Thoracic aorta endothelial cell (primary cell): ENCODE results near the genes SYNPO and SLC36A2.

GRCh38 chr5:150603036-150603705, 37.3 kb upstream of the SYNPO start:
- CAGE, long polyA plus RNA: no peak

- CAGE, long polyA plus RNA: no peak
Observed at GRCh38 chr5:150630189-150630807, 10.2 kb upstream of the SYNPO start.

DNA sequence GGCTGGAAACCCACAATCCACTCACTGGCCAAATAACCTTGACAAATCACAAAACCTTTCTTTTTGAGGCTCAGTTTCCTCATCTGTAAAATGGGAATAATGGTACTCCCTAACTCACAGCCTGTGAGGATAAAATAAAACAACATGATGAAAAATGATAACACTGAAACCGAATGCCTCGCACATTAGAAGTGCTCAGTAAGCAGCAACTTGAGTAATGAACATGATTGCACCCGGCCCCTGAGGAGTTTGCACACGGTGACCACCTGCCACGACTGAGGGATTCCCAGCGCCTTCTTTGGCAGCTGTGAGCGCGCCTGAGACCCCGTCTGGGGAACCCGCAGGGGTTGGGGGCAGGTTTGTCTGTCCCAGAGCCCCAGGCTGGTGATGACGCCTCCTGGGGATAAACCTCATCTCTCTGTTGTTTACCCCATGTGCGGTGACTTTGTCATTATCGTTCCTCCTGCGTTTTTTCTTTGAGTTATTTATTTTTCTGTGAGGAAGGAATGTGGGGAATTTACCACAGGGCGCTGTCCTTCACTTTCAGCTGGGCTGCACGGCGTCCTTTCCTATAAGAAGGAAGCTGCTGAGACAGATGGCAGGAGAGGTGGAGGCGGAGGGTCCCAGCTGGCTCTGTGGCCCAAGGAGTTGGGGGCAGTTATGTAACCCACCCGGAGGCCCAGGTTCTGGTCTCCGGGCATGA, 3.1 kb upstream of the SYNPO start:
- CAGE, long polyA plus RNA: no peak

DNA sequence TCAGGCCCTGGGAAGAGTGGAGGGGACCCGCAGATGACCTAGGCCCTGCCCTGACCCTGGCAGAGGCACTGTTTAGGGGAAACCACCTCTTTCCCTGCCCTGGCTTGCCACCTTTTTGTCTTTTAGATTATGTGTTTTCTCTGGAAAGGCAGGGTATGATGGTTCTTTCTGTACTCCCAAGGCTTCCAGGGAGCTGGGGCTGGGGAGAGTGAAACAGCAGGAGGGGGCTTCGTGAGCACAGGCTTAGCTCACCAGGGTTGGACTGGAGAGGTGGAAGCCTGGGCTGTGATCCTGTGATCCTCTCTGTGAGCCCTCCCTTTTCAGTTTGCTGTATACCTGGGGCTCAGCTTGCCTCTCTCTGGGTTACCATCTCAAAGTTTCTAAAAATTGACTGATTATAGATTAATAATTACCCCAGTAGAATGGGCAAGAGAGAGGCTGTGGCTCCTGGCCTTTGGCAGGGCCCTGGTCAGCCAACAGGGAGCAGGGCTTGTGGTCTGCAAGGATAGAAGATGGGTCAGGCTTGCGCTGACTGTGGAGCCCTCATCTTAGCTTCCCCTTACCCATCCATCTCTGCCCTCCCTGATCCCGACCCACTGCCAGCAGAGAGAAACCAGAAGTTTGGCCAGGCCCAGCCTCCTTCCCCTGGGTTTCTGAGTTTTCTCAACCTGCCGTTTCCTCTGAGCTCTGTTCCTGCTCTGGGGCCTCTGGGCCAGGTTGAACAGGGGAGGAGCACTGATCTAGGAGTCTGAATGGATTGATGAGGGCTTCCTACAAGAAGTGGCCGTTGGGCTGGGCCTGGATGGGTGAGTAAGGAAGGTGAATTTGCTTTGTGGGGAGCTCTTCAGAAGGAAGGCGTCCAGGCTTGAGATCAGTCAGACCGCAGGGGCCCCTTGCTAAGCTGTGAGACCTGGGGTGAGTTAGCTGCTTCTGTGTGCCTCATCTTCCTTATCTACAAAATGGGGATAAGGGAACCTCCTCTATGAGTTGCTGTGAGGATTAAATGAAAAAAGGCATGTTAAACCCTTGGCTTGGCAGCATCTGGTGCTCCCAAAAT, 1.5 kb upstream of the SYNPO start:
- CAGE, long polyA plus RNA: no peak

- CAGE, long polyA plus RNA: no peak
Observed at GRCh38 chr5:150640146-150641249, at the start of gene SYNPO. Gene SYNPO (plus strand): TSS chr5:150640660.

DNA sequence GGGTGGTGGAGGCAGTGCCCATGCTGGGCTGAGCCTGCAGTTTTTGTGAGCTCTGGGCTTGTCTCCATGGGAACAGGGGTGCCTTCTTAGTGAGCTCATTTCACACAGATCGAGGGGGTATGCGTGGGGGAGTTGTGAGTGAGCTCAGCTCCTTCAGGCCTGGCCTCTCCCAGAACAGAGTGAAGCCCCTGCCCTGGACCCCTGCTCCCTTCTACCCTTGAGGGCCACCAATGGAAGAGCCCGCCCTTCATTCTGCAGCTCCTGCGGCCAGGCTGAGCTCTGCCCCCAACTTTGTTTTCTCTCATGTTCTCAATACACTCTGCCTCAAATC, 9.1 kb upstream of the MYOZ3 start:
- CAGE, long polyA plus RNA: no peak

GRCh38 chr5:150743256-150743574, 15.6 kb downstream of the DCTN4 start:
- CAGE, long polyA plus RNA: no peak

DNA sequence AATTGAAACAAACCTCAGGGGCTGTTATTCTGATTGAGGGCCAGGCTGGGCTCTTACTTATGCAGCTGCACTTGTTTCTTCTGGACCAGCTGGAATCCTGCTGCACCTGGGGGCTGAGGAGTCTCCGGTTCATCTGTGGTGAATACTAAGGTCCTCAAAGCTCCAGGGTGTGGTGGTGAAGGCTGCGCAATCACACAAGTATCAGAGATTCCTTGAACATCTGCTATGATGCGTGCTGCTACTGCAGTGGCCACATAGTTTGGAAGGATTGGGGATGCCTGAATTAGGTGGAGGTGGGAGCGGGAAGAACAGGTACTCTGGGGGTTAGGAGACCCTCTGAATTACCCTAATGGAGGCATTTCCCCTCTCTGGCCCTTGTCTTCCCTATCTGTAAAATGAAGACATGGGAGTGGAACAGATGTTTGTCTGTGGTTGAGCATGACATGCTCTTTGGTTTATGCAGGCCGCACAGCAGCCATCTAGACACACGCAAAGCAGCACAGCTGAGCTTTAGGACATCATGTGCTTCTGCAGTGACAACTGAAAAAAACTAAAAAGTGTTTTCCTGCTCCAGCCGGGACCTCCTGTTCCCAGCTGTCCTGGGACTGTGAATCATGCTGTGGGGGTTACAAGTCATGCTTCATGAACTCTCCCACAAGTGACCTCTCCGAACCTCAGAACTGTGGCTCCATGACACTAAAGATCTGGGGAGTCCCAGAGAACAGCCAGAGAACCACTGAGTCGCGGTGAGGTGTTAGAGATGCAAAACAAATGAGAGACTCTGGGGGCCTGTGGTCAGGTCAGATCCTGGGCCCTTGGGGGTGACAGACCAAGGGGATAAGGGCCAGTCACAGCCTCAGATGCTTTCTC, 1.5 kb downstream of the SMIM3 start:
- CAGE, long polyA plus RNA: no peak

GRCh38 chr5:151026519-151027055, 6.2 kb downstream of the GPX3 start:
- CAGE, long polyA plus RNA: no peak

DNA sequence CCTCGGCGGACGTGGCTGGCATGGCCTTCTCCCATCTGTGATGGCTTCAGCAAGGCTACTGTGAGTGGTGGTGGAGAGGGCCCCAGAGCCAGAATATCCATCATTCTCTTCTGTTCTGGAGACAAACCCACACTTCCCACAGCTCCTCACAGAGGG, 9.6 kb downstream of the GPX3 start:
- CAGE, long polyA plus RNA: no peak

DNA sequence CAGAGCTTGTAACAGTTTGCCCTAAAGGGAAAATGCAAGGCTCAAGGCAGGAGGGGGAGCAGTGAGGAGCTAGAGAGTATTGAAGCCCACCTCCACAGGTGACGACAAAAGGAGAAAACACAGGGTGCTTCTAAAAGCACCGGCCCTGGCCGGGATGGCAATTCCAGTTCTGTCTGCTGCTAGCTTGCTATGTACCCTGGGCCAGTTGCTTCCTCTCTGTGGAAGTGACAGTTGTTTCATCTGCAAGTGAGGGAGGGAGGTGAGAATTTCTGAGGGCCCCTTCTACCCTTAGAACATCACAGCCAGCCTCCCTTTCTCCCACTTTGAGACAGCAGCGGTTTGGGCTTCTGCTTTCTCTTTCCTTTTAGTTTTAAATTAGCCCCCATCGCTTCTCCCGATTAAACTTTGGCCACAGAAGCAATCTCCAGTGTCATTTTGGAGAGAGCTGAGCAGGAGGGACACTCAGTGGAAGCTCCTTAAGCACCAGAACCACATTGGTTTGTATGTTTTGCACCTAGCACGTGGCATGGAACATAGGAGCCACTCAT, 17.3 kb upstream of the TNIP1 start:
- CAGE, long polyA plus RNA: no peak

DNA sequence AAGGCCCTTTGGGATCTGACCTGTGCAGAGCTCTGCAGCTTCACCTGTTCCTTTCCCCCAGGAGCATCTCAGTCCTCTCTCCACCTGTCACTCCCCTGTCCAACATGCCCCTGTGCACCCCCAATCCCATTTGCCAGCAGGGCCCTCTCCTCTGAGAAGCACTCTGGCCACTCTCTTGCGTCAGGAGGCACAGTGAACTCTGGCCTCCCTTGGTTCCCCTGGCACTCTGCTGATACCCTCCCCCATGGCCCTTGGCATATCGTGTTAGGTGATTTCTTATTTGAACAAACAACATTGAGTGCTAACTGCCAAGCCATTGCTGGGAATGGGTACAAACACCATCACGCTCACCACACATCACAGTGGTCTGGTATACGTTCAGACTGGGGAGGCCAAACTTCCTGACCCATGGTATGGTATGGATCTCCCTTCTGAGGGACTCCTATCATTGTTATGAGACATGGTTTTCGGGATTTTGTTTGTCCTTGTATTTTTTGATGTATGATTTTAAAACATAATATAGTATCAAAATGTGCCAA, 21.0 kb upstream of the TNIP1 start:
- CAGE, long polyA plus RNA: no peak

GRCh38 chr5:151130701-151131387, 26.7 kb downstream of the ANXA6 start:
- CAGE, long polyA plus RNA: no peak

DNA sequence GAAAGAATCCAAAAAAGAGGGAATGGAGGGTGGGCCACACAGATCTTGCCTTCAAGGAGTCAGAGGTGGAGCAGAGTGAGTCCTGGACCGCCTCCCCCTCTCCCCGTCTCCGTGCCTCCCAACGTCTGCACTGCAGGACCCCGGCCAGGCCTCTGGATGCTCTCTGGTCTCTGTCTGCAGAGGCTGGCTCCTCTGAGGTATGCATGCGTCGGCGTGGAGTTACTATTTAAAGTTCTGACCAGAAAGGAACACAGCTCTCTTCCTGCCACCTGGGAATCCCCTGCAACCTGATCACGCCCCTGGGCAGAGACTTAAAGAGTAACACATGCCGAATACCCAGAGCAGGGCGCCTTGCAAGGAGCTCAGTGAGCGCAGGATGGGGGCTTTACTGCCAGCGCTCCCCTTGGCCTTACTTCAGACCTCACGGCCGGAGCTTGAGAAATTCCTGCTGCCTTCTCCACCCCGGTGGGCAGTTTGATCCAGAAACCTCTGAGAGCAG, 16.0 kb downstream of the ANXA6 start:
- CAGE, long polyA plus RNA: no peak

DNA sequence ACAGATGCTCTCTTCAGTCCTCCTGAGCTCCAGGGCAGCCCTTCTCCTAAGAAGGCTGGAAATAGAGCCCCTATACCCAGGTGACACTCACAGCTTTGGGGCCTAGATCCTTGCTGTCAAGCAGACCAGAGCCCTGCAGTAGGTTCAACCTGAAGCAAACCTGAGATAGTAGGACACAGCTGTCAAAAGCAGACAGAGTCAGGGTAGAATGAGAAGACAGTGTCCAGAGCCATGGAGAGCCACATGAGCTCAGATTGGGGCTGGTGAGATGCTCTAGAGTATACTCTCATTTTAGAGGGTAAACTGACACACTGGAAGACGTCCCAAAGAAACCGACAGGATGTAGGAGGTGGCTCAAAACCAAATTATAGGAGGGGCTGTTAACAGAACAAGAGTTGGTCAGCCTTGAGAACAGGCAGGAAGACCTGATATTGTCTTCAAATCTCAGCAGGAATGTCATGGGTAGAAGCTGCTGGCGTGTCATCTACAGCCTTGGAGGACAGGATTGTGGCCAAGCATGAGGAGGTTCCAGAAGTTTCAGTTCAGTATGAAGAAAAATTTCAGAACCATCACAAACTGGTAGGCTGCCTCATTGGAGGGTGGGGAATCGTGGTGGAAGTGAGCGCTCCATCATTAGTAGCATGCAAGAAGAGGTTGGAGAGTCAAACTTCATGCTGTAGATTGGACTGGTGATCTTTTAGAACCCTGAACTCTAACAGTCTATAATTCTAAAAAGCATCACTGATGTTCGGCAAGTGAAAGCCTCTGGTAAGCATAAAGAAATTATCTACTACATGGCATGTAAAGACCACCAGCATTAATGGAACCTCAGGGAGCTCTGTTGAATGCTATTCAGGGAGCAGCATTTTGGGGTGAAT, 11.3 kb downstream of the CCDC69 start:
- CAGE, long polyA plus RNA: no peak

GRCh38 chr5:151214597-151215009, 9.3 kb downstream of the CCDC69 start:
- CAGE, long polyA plus RNA: no peak

DNA sequence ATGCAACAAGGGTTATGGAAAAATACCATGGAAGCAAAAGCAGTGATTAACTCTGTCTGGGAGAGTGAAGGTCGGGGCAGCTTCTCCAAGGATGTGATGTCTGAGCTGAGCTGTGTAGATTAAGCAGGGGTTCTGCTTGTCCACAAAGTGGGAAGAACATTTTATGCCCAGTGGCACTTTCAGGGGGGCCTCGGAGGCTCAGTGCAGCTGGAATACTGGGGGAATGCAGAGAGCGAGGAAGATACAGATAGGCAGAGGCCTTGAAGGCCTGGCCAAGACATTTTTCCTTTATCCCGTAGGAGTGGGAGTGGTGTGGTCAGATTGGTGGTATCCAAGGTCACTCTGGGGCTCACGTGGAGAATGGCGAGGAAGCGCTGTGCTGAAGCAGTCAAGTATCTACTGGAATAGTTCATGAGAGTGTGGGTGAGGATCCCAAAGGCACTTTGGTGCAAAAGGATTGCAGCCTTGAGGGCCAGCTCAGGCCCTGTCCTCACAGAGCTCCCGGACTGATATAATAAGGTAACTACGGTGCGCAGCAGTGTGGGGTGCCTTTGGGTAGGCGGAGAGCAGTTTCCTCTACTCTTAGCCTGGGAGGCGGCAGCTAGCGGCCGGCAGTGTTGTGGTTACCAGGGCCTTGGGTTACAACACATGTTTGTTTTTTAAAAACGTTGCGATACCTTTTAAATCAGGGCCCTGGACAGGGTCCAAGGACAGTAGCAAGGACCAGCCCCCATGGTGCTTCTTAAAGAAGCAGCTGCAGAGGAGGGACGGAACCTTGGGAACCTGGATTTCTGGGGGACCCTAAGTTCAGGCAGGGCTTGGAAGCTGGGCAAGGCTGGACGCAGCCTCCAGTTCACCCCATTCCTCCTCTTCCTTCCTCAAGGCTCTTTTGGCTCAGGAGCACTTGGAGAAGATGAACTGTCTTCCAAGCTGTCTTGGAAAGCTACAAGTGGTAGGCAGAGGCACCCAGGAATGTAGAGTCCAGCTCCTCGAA, 10.8 kb upstream of the CCDC69 start:
- CAGE, long polyA plus RNA: no peak

DNA sequence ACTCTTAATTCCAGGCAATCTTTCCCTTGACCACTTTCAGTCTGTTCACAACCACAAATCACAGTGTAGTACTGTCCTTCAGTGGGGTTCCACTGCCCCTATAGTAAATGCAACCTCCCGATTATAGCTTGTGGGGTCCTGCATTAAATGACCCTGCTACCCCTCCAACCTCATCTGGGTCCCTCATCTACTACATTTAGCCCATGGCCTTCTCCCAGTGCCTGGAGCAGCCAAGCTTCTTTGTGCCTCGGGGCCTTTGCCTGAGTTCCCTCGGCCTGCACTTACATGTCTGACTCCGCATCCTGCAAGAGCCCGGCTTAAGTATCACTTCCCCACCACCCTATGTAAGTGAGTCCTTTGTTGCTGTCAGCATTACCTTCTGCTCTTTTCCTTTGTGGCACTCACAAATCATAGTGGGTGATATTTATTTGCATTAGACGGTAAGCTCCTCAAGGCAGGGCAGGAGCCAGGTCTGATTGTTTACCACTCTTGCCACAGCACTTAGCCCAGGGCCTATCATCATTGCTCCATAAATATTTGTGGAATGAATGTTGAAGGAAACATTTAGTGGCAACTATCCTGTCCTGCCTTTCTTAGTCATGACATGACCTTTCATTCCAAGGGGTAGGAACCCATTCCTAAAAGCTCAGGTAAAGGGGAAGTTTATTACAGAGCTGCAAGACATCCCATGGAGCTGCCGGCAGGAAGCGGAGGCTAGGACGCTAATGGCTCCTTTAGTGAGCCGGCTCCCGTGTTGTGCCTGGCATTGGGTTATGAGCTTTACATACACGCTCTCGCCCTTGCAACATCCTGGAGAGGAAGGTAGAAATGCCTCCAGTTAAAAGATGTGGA, 4.8 kb downstream of the GM2A start:
- CAGE, long polyA plus RNA: no peak

- CAGE, long polyA plus RNA: no peak
Observed at GRCh38 chr5:151347281-151347756, at the start of gene SLC36A2. Gene SLC36A2 (minus strand): TSS chr5:151347559.

- CAGE, long polyA plus RNA: no peak
Observed at GRCh38 chr5:151458367-151458970, 11.1 kb downstream of the SLC36A1 start.